Tibial artery (tissue), 1 donor: ENCODE measurements around the gene AARS2.

GRCh38 chr6:44043598-44044636 lies 83.3 kb downstream of the MRPL14 start:
- PRO-cap = no peak

- PRO-cap = no peak
Observed at GRCh38 chr6:44056736-44057289, 70.4 kb downstream of the MRPL14 start.

GRCh38 chr6:44076372-44077408 lies 50.6 kb downstream of the MRPL14 start:
- PRO-cap = bidirectional peak, plus-strand start at chr6:44076791, minus-strand start at chr6:44076606

DNA sequence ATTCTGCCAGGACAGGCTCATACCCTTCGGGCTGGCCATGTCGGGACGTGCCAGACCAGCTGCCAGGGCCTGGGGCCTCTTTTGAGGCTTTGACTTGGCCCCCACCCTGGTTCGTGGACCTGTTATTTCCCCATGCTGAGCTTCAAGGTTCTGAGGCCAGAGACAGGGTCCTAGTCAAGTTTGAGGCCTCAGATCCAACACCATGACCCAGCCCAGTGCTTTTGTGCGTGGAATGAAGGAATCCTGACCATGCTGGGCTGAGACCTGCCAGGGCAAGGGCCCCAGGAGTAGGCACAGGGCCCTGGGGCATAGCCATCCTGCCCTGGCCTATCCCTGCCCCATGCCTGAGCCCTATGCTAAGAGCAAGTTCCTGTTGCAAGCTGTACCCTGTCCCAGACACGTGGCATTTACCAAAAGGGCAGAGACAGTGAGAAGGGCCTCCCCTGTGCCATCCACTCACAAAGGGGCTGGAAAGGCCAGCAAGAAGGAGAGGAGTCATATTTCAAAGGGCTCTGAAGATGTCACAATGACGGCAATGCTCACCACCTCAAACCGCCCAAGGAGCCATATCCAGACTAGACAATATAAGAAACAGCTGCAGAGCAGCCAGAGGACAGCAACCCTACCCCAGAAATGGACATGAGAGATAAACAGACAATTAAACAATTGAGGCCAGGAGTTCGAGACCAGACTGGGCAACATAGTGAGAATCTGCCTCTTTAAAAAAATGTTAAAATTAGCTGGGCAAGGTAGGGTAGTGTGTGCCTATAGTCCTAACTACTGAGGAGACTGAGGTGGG lies 42.7 kb downstream of the MRPL14 start:
- PRO-cap = no peak

- PRO-cap = no peak
Observed at GRCh38 chr6:44102410-44102987, 24.8 kb downstream of the MRPL14 start.

GRCh38 chr6:44132642-44132999 lies 5.3 kb downstream of the TMEM63B start:
- PRO-cap = no peak

GRCh38 chr6:44201896-44202281 lies 14.8 kb upstream of the MYMX start:
- PRO-cap = no peak

DNA sequence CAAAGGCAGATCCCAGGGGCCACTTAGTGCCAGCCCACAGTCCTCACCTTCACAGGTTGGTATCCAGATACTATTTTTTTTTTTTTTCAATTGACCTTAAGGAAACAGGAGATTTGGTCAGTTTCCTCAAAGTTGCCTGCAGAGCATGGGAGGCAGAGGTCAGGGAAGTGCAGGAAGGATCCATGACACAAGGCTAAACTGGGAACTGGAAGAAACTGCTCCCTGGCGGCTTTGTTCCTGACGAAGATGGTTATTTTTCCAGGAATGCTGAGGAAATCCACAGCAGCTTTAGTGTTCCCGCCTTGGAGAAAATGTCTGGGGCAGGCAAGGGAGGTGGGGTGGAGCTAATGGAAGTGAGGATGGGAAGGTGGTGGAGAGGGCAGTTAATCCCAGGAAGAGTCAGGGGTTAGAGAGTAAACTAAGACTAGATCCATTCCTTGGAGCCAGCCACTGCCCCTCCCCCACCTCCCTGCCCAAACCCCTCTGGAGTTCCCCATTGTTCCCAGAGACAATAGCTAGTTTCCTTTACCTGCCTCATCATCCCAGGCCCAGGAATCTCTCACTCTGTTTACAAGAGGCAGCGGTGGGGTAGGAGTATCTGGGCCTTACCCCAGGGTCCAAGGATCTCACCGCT lies 14.3 kb upstream of the MYMX start:
- PRO-cap = no peak

- PRO-cap = bidirectional peak, plus-strand start at chr6:44221631, minus-strand start at chr6:44221281; unidirectional peak, plus-strand start at chr6:44221866
Observed at GRCh38 chr6:44221149-44222175, 1.9 kb upstream of the SLC29A1 start.

- PRO-cap = unidirectional peak, minus-strand start at chr6:44313312
Observed at GRCh38 chr6:44312686-44313658, at the start of gene AARS2. TSS of gene AARS2 (minus strand) at chr6:44313347.

DNA sequence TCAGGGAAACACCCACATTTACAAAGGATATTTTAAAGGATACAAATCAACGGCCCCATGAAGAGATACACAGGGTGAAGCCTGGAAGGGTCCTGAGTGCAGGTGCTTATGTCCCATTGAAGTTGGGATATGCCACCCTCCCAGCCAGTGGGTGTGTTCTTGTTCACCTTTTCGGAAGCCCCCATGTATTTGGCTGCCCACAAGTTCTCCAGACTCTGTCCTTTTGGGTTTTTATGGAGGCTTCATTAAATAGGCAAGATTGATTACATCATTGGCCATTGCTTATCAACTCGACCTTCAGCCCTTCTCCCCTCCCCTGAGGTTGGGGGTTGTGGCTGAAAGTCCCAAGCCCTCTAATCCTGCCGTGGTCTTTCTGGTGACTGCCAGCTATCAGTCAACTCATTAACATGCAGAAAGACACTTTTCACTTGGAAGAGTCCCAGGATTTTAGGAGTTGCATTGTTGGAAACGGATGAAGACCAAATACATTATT lies 9.3 kb downstream of the CDC5L start:
- PRO-cap = no peak

DNA sequence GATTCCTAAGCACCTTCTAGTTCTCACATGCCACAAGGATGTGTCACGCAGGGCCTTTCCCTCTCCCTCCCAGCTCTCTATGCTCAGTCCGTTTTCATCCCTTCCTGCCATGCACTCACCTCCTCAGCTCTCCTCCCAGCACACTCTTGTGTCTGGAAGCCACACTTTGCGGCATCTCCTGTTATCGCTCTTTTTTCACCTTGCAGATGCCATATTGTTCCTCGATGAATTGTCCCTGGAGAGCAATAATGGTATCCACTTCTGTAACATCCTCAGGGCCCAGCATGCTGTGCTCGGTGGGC lies 263.5 kb downstream of the CDC5L start:
- PRO-cap = no peak

DNA sequence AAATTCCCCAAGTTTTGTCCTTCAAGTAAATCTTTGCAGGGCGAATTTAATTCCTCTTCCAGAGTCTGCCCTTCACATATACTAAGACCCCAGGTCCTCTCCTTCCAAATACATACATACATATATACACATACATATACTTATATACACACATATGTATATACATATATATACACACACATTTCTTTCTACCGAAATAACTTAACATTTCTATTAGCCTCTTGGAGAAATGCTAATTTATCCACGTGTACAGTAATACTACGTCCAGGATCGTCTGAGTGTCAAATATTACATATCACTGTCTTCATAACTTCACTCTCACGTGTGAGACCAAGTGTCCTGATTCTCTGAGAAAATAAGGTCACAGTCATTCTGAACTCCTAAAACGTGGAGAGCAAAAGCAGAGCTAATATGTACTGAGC lies 984 bp downstream of the SUPT3H start:
- PRO-cap = unidirectional peak, plus-strand start at position 383 of the sequence

DNA sequence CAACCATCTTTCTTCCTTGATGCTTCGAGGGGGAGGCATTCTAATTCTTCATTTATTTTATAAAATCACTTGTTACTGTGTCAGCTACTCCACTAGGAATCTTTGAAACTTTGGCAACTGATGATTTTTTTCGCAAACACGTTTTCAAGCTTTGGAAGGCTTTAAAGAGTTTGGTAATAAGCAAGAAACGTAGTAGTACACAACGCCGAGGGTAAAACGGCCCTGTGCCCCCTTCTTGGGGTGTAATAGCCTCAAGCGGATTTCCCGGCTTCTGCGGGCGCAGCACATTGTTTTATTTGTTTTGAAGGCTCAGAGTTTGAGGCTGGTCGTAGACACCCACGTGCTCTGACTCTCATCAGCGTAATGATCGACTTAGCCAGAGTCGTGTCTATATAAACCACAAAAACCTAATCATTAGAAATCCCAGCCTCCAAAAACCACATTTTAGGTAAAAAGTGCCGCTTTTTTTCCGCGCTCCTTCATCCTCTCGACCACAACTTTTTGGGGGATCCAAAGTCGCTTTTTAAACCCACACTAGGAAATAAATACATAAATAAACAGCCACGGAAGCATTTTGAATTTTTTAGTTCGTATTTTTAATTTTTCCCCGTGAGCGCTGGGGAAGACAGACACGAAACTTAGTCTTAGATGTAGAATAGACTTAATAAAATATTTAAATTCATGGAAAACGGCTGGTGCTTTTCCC lies 42.9 kb upstream of the SUPT3H start:
- PRO-cap = no peak

DNA sequence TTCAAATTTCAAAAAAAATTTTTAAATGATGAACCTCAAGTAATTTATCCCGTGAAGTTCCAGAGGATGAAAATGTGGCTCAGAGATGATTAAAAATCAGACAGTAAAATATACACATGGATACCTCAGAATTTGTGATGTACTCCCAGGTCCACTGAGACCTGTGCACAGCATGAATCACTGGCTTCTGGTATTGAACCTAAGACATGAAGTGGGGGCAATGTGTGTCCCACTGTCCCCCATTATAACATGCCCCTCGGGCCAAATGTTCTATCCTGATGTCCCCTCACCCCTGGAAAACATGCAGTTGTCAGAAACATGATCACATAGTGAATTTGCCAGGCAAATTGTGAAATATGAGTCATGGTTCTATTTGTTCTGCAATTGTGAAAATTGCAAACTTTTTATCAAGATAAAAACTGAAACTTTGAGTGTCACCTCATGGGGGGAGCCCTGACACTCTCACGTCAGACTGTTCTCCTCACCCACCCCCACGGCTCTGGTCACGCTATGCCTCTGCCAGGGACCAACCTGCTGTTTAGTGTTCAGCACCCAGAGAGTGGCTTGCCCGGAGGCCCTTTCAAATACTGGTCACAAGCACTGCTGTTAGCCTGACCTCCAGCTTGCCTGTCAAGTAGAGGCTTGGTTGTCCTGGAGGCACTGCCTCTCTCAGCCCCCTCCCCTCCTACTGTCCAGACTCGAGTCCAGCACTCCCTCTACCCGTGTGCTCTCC lies 305.3 kb downstream of the CLIC5 start:
- PRO-cap = no peak

GRCh38 chr6:46052342-46053033 lies 36.8 kb upstream of the CLIC5 start:
- PRO-cap = no peak

DNA sequence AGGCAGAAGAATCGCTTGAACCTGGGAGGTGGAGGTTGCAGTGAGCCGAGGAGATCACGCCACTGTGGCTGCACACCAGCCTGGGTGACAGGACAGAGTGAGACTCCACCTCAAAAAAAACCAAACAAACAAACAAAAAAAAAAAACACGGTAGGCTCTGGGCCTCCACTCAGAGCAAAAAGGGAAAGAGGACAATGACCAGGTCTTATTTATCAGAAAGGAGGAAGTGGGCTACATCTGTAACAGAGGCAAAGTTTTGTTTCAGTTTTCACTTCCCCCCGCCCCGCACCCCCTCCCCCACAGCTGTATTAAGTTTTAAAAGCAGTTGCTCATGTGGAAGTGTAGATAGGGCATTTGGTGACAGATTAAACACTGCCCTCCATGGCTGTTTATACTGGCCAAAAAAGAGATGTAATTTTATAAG lies 114.7 kb downstream of the RCAN2 start:
- PRO-cap = no peak

DNA sequence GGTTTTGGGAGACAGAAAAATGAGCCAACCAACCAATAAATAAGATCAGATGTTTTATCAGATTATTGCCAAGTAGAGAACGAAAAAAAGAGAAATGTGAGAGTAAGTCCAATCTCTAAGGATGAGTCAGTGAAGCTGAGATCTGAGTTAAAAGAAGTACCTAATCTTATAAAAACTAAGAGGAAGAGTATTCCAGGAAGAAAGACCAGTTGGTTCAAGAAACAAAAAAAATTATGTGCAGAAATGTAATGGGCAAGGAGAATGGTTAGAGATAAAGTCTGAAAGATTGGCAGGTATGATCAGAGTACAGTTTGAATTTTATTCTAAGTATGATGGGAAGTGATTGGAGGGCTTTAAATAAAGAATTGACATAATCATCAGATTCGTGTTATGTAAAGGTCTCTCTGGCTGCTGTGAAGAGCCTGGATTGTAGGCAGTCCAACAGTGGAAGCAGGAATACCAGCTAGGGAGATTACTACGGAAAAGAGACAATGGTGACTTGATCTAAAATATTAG lies 79.6 kb downstream of the RCAN2 start:
- PRO-cap = no peak

DNA sequence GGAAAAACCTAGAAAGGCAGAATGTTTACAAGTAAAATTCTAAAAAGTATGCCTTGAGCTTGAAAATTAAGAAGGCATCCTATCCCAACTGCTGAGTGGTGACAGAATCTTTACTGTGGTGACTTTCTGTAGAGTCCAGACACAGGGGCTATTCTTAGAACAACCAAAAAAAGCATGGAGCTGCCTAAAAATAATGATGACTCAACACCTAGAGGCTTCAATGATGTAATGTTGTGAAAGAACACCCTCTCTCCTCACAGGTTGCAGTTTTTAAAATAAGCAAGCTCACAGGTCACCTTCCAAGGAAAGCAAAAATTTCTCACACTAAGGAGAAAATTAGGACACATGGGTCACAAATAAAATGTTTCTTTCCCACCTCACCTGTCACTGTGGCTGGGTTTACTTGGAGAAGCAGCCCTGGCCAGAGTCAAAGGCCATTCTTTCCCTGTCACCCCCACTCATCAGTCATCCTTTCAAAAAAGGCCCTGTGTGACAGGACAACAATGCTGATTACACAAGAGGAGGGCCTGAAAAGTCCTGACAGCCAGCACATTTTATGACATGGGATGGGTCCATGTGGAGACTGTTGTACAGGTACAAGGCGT lies 53.5 kb downstream of the RCAN2 start:
- PRO-cap = unidirectional peak, minus-strand start at position 103 of the sequence

GRCh38 chr6:46491780-46492183 lies 533 bp upstream of the RCAN2 start:
- PRO-cap = bidirectional peak, plus-strand start at chr6:46492056, minus-strand start at chr6:46491970